ENCODE measurements around a stretch of chr19.

GRCh38 chr19:58368902-58369369 lies 6.4 kb upstream of the ZNF497 start:
- PRO-cap: no peak

- PRO-cap: no peak
Measured at GRCh38 chr19:58392284-58393060, 3.0 kb upstream of the RNF225 start.

DNA sequence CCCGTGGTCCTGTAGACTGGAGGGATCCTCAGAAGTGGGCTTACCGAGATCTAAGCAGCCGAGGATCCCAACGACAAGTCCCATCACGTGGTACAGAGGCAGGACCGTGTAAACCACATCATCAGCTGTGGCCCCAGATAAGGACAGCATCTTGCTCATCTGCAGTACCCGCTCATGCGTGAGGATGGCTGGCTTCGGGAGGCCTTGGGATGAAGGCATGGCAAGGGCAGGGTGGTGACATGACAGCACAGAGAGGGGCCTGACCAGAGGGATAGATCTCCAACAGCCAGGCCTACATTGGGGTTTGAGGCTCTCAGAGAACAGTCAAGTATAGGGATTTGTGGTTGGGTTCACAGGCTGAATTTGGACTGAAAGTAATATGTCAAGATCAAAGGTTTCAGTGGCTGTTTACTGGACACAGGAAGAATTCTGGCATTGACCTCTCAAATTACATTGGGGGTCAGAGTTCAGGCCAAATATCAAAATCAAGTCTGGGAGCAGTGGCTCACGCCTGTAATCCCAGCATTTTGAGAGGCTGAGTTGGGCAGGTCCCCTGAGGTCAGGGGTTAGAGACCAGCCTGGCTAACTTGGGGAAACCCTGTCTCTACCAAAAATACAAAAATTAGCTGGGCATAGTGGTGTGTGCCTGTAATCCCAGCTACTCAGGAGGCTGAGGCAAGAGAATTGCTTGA lies 1.8 kb downstream of the SLC27A5 start:
- PRO-cap: no peak

GRCh38 chr19:58561571-58561818 lies 3.1 kb upstream of the UBE2M start:
- PRO-cap: no peak